Smooth muscle cell (in vitro differentiated cells): ENCODE results near the genes SLC25A14, SMIM10, CT45A3, CT45A6 and SLC9A6.

GRCh38 chrX:130256449-130256648, 12.3 kb downstream of the ZNF280C start:
- RAMPAGE, long total RNA = no peak

GRCh38 chrX:130267338-130267826, 1.3 kb downstream of the ZNF280C start:
- RAMPAGE, long total RNA = no peak

GRCh38 chrX:130339601-130340750, at the start of gene SLC25A14:
Gene SLC25A14 (plus strand): TSS chrX:130339919.
- RAMPAGE, long total RNA = start-site peak on the plus strand at chrX:130339904-130339958, 82 and 86 reads in 2 replicates

DNA sequence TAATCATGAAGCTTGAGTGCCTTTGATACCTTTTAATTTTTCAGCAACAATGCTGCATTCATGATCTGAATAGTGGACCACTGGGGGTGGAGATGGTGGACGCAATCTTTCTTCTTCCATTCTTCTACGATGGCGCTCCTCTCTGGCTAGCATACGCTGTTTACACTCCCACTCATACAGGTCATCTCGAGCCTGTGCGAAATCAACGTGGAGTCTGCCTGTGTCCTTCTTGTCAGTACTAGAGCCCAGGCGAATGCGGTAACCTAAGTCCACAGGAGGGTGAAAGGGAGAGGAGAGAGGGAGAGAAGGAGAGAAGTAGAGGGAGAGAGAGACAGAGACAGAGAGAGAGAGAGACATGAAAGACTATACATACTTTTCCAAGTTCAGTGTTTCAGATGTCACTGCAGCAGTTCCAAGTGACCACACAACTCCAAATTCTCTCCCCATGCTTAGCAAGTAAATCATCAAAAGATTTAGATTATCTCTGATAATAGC, 233.0 kb downstream of the ENOX2 start:
- RAMPAGE, long total RNA = no peak

DNA sequence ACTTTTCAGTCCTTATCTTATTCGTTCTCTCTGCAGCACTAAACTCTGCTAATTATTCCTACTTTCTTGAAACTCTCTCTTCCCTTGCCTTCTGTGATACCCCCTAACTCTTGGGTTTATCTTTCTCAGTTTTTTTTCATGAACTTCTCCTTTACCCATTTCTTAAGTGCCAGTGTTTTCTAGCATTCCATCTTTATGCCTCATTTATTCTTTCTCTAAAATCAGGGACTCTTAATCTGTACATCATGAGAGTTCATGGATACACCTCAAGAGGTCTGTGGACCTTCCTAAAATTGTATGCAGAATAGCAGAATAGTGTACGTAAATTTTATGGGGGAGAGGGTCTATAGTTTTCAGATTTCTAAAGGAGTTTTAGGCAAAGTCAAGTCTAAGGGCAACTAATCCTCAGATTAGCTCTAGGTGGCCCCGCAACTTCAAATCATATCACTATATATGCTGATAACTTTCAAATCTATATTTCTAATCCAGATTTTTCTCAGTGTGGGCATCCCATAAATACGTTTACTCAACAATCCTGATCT, 60.3 kb downstream of the ENOX2 start:
- RAMPAGE, long total RNA = no peak

GRCh38 chrX:131251478-131251699, 37.7 kb downstream of the IGSF1 start:
- RAMPAGE, long total RNA = no peak

- RAMPAGE, long total RNA = no peak
Measured at GRCh38 chrX:132956285-132956822, 2.1 kb downstream of the HS6ST2 start.

DNA sequence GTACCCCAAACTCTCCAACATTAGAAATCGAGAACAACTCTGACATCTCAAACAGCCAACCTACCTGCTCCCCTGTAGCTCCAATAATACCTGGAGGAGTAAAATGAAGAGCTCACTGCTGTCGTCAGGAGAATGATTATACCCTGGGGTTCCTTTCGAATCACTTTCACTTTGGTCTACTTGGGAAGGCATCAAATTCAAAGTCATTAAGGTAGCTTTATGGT, 261.8 kb upstream of the GPC4 start:
- RAMPAGE, long total RNA = no peak

DNA sequence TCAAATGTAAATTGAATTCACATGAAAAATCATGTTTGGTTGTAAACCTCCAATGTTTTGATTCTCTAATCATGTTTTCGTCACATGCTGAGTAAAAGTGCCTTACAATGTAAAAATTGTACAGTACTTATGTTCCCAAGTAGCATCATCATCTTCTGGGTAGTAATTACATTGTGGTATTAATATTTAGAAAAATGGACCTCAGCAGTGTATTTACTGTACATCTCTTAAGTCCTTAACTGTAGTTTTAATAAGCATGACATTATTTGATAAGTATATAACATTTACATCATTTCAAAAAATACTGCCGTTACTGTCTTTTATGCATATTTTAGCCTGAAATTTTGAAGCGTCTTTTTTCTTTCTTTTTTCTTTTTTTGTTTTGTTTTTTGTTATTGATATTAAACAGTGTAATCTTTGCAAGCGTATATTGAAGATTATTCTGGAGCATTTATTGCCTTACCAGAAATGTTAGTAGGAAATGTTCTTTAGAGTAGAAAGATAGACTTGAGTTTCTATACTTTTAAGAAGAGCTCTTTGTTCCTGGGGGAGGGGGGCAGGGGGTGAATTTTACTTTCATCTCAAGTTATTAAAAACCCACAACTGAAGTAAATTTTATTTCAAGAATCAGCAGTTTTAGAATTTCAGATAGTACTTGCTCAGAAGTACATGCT, 32.1 kb upstream of the HPRT1 start:
- RAMPAGE, long total RNA = no peak

DNA sequence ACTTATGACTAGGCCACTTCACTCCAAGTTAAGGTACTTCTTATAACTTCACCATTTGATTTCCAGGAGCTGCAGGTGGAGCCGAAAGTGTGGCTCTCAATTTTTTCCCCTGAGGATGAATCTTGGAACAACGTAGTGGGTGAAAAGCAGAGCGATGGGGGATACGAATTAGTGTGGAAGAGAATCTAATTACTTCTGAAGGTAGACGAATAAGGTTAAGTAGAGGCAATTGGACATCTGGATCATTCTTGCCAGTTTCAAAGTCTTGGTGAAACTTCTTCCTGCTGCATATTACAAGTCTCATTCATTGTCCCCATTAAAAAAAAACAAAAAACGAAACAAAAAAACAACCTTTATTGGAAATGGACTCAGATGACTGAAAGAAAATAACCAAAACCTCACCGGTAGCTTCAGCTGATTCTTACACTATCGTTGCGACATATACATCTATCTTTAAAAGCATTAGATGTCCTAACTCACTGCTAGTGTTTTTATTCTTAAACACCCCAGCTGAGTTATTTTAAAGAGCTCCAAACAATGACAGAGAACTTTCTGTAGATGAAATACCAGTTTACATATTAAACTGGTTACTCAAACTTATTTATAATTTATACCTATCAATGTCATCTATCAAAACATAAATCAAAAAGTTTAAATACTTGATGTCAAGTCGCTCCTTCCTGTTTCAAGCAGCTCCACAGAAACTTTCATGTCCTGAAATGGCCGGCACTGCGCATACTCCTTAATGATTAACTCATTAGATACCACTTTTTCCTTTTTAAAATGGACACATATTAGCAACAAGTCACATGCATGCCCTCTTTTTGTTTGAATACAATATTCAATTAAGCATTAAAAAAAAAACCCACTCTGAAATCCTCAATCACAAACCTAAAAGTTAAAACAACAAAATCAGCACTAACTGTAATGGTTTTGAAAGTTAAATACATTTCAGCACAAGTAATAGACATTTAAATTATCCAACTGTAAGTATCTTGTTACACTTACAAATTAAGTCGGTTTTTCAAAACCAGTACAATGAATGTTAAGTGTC, 87.2 kb downstream of the HPRT1 start:
- RAMPAGE, long total RNA = start-site peak on the minus strand centred at position 303 of the sequence, 479 bp wide, 6 and 19 reads in 2 replicates

DNA sequence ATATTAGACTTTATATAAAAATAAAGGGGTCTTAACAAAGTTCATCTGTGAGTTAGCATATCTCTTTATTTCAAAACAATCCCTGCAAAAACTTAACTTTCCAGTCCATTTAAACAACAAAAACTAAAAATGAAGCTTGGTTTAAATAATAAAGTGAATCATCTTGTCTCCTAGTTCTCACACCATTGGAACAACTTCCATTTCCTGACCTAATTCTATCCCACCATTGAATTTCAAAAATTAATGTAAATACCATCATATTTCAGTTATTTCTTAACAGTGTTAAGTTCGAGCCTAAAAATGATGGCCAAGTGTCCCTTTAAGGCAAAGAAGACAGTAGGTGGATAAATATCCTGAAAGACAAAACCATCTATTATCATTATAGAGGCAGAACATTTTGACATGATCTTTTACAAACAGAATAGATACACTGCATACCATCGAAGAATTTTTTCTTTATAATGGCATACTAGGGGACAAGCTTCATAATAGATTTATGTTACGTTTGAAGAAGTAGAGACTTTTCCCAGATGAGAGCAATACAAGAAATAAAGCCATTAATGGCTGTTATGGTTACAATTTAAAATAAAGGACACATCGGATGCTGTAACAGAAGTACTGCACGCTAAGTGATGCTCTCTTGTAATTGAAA, 27.1 kb downstream of the PABIR2 start:
- RAMPAGE, long total RNA = no peak

DNA sequence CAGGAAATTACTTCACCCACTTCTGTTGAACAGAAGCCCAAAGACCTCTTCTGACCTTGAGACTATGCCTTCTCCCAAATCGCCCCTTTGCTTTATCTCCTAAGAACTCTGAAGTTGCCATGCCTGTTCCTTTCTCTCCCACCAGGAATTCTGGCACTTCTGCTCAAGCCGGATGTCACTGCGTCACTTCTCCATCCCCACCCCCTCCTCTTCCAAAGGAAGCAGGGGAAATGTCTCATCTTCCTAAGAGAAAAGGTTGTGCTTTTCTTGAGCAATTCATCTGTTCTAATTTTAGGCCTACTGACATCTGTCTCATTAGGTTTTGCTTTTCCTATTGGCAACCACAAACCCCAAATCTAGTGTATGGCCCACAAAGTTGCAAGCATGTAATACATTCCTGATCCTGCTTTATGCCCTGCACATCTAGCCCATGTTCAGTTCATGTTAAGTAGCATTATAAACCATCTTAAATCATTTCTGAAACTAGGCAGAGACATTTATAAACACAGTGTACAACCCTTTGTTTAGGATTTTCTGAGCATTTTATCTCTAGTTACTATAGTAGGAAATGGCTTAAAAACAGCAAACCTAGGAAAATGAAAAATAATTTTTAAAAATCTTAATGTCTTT, 14.4 kb downstream of the PABIR3 start:
- RAMPAGE, long total RNA = no peak

DNA sequence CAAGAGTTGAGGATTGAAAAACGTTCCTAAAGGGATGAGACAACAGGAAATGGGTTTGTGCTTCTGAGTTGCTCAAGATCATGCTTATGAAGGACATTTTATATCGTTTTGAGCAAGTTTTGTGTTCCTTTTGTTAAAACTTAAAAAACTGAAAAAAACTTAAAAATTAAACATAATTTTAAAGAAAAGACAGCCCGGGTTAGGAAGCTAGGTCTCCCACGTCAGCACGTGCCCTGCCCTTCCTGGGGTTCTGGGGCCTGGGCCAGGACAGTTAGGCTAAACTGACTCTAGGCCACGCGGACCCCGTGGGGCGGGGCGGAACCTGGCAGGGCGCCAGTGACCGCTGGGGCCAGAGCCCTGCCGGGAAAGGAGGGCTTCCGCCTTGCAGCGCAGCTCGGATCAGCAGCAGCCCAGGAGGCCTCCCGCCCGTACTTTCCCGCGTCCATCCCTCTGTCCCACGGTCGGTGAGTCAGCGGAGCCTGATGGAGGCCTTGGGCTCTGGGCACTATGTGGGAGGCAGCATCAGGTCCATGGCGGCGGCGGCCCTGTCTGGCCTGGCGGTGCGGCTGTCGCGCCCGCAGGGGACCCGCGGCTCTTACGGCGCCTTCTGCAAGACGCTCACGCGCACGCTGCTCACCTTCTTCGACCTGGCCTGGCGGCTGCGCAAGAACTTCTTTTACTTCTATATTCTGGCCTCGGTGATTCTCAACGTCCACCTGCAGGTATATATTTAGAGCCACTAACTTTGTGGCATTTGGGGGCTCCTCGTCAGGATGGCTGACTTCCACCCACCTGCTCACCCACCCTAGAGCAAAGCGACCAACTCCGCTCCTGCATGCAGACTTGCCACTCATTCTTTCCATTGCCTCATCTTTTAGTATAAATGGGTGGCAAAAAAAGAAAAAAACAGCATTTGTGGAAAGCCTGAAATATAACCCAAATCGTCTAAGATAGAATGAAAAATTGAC, at the start of gene SMIM10:
Gene SMIM10, plus strand, starts transcription at position 378 of the 968 bp plus-strand sequence.
- RAMPAGE, long total RNA = start-site peak on the plus strand centred at position 390 of the sequence, 37 bp wide, 35 and 19 reads in 2 replicates

DNA sequence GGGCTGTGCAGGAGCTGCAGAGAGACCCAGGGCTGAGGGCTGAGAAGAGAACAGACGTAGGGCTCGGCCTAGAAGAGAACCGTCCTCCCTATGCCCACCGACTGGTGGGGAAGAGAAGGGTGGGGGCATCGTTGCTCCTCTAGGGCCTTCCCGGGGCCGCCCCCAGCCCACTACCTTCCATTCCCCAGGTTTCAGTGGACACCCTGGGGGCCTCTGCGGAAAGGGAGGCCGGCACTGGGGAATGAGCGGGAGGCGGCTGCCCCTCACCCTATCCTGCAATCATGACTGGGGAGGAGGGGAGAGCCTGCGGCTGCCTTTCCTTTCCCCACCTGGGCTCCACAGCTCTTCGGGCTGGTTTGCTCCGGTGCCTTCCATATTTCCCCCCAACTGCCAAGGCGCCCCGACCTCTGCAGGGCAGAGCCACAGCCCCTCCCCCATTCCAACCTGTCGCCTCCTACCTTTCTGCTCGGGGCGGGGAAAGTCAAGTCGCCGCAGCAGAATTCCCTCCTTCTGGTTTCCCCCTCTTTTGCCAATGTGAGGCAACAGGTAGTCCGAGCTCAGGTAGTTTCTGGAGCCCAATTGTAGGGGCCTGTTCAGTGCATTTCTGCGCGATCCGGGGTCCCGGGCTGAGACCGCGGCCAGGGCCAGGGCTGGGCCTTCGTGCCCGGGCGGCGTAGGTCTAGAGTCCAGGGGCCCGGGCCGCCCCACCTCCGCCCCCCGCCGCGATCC, 773 bp downstream of the SMIM10L2B start:
- RAMPAGE, long total RNA = no peak

DNA sequence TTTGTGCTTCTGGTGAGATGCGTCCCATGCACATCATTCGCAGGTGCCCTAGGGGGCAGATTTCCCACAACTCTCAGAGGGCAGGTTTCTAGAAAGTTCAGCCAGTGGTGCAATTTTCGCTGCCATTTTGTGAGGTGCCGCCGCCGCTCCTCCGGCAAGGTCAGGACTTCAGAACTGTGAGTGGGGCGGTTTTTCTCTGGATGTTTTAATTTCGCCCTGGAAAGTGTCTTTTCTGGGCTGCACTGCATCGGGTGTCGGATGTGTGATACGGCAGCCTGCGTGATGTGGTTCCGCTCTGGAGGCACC, 27.1 kb downstream of the CT45A3 start:
- RAMPAGE, long total RNA = no peak

- RAMPAGE, long total RNA = no peak
Measured at GRCh38 chrX:135768034-135768323, at the start of gene CT45A3. Gene CT45A3 (minus strand): TSS chrX:135768191.

DNA sequence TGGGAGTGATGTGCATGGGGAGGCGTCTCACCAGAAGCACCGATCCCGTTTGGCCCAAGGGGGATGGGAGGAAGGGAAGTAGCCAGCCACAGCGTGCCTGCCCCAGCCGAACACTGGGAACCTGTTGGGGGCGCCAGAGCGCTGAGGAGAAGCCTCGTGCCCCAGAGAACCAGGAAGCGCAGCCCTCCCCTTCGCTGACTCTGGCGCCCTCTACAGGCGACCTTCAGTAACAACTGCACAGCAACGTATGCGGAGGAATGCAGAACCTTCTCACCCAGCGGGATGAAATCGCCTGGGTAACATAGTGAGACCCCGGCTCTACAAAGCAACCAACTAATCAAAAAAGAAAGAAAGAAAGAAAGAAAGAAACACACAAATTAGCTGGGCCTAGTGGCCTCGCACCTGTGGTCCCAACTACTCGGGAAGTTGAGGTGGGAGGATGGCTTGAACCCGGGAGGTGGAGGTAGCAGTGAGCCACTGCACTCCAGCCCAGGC, at the start of gene CT45A6:
Gene CT45A6, minus strand, starts transcription at position 153 of the 495 bp plus-strand sequence.
- RAMPAGE, long total RNA = no peak

- RAMPAGE, long total RNA = start-site peak on the plus strand at chrX:135985415-135985497, 187 and 59 reads in 2 replicates
Measured at GRCh38 chrX:135985042-135986075, at the start of gene SLC9A6. Gene SLC9A6 (plus strand): TSS chrX:135985435.

- RAMPAGE, long total RNA = no peak
Measured at GRCh38 chrX:136156491-136157106, 40.2 kb upstream of the FHL1 start.

DNA sequence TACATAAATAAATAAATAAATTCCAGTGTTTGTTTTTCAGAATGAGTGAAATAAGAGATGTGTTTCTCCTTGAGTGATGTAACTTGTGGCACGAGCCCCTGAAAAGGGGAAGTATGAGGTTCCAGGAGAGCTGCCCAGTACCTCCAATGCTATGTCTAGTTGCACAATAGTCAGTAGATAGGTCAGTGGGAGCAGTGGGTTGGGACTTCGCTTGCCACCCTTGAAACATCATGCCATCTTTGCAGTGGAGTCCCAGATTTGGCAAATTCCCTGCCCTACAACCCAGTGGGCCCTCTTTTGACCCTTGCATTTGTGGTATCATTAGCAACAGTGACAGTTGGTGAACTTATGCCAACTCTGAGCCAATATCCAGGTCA, 37.3 kb upstream of the FHL1 start:
- RAMPAGE, long total RNA = no peak